GM12891 (cell line): ENCODE measurements around the genes ATN1, PTPN6, C1RL, PEX5 and ZNF705A.

DNA sequence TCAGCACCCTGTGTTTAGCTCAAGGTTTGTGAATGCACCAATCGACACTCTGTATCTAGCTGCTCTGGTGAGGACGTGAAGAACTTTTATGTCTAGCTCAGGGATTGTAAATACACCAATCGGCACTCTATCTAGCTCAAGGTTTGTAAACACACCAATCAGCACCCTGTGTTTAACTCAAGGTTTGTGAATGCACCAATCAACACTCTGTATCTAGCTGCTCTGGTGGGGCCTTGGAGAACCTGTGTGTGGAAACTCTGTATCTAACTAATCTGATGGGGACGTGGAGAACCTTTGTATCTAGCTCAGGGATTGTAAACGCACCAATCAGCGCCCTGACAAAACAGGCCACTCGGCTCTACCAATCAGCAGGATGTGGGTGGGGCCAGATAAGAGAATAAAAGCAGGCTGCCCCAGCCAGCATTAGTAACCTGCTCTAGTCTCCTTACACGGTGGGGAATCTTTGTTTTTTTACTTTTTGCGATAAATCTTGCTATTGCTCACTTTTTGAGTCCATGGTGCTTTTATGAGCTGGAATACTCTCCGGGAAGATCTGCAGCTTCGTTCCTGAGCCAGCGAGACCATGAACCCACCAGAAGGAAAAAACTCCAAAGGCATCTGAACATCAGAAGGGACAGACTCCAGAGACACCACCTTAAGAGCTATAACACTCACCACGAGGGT lies 7.1 kb upstream of the COPS7A start:
- RRBS, result no CpG with 5 or more reads among the region's 13 CpGs

DNA sequence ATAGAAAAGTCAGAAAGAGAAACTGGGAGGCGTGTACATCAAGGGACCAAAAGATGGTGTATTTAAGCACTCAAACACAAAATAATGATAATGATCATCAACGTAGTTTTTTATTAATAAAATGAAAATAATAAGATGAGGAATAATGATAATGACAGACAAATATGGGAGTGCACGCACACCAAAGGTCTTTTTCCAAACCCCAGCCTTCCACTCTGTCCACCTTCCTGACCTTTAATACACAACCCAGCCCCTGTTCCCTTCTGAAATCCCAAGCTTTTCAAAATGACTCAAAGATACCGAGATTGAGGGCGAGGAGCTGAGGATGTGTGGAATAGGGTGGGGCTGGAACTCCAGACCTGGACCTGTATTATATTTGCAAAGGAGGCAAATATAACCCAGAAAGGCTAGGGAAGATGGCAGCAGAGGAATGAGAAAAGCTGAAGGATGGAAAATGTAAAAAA lies 1.2 kb upstream of the PTMS start:
- RRBS, result no CpG with 5 or more reads among the region's 5 CpGs

DNA sequence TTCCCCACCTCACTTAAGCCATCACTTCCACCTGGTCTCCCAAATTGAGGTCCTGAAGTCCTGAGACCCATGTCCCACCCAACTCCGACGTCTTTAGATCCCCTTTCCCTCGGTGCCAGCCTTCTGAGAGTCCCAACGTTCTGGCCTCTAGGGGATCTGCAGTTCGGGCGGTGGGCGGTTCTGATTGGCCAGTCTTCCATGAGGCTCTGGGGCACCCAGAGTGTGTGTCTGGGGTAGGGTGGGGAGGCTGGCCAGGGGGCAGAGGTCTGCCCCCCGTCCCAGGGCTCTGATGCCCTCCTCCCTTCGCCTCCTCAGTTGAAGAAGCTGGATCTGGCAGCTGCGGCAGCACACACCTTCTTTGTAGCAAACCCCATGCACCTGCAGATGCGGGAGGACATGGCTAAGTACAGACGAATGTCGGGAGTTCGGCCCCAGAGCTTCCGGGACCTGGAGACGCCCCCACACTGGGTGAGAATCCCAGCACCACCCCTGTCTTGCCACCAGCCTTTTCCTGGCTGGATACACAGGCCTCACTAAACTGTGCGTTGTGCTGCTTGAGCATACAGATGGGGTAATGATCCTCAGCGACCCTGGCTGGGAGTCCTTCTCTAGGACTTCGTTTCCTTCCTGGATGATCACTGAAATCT lies 1.5 kb downstream of the P3H3 start:
- RRBS, result no CpG with 5 or more reads among the region's 19 CpGs

DNA sequence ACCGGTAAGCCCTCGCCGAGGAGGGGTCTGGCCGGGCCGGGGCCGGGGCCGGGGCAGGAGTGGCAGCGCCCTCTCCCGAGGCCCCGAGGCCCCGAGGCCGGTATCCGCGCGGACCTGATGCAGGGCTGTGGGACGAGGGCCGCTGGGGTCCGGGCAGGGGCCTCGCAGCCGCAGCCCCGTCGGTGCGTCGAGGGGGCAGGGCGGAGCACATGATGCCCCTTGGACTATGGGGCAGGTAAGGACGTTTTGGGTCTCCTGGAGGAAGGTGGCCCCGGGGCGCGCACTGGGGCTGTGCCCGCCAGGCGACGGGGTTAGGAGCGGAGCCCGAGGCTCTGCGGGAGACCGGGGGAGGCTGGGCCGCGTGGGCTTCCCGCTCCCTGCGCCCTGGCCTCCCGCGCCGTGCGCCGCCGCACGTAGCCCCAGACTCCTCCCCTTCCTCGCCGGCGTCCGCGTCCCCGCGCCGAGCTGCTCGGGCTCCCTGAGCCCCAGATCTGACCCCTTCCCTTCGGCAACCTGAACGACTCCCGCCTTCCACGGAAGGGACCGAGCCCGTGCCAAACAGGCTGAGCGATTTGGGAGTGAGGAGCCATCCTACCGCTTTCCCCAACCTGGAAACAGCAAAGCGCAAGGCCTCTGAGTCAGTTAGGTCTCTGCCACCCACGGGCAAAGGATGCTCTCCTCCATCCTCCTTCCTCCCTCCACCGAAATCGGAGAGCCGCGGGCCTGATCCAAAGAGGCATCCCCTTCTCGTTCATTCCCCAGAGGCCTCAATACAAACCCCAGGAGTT lies 541 bp downstream of the TPI1 start:
- RRBS, result 1% methylated on average over 26 of the region's 71 CpGs

GRCh38 chr12:6915024-6915654 lies 759 bp downstream of the ENO2 start:
- RRBS, result no CpG with 5 or more reads among the region's 22 CpGs

- RRBS, result no CpG with 5 or more reads among the region's 5 CpGs
Measured at GRCh38 chr12:6926922-6927170, 913 bp upstream of the ATN1 start.

DNA sequence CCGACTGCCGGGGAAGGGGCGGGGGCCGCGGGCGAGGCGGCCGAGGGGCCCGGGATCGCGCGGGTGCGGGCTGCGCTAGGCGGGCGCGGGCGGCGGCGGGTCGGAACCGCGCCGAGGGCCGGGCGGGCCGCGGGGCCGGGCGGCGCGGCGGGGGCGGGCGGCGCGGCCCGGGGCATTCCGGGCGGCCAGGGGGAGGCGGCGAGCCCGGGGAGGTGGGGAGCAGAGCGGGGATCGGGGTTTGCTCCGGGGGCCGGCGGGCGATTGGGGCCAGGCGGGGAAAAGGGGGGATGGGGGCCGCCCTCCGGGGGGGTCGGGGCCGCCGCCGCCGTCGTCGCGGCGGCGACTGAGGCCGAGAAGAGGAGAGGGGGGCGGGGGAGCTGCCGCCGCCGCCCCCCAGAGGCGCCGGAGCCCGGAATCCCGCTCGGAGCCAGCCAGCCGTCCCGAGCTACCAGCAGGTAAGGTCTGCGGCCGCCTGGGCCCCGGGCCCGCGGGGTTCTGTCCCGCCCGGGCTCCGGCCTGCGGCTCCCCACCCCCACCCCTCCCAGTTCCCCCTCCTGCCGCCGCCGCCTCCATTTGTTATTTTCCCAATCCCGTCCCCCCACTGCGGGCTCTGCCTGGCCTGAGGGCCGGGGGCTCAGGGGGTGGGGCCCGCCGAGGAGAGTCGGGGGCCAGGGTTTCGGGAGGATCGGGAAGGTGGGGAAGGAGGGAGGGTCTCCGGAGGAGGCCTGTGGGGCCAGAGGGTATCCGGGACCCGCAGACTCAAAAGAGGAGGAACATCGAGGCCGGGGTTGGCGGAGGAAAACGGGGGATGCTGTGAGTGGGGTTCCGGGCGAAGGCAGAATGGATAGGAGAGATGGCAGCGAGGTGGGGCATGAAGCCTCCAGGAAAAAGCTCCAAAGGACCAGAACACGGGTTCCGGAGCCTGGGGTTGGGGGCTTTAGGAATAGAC lies at the start of gene ATN1:
Gene ATN1, plus strand, starts transcription at position 30 of the 949 bp plus-strand sequence.
- RRBS, result 2% methylated on average over 53 of the region's 106 CpGs

GRCh38 chr12:6951154-6951869 lies at the start of gene PTPN6:
Gene PTPN6, plus strand, starts transcription at chr12:6951356.
- RRBS, result under 1% methylated on average over 5 of the region's 27 CpGs

- RRBS, result 0% methylated on average over 11 of the region's 15 CpGs
Measured at GRCh38 chr12:7018898-7018990, 468 bp upstream of the LPCAT3 start.

DNA sequence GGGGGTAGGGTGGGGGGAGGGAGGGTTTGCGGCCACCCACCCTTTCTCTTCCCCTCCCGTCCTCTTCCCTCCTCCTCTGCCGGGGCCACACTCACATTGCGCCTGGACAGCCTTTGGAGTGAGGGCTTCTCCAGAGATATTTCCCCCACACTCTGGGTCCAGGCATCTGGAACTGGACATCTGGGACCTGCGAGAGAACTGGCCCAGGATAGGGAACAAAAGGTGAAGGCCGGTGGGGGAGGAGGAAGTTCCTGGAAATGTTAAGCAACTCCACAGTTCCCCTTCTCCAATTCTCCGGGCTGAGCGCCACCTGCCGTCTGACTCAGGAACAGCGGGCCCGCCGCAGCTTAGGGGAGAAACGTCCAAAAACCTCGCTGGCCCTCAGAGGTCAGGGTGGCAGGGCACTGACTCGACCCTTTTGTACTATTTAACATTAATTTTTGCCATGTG lies at the start of gene C1RL:
Gene C1RL, minus strand, starts transcription at position 200 of the 450 bp plus-strand sequence.
- RRBS, result no CpG with 5 or more reads among the region's 15 CpGs

- RRBS, result no CpG with 5 or more reads among the region's 5 CpGs
Measured at GRCh38 chr12:7134048-7134440, 3.9 kb downstream of the CLSTN3 start.

- RRBS, result no CpG with 5 or more reads among the region's 4 CpGs
Measured at GRCh38 chr12:7161811-7162150, 27.7 kb upstream of the PEX5 start.

DNA sequence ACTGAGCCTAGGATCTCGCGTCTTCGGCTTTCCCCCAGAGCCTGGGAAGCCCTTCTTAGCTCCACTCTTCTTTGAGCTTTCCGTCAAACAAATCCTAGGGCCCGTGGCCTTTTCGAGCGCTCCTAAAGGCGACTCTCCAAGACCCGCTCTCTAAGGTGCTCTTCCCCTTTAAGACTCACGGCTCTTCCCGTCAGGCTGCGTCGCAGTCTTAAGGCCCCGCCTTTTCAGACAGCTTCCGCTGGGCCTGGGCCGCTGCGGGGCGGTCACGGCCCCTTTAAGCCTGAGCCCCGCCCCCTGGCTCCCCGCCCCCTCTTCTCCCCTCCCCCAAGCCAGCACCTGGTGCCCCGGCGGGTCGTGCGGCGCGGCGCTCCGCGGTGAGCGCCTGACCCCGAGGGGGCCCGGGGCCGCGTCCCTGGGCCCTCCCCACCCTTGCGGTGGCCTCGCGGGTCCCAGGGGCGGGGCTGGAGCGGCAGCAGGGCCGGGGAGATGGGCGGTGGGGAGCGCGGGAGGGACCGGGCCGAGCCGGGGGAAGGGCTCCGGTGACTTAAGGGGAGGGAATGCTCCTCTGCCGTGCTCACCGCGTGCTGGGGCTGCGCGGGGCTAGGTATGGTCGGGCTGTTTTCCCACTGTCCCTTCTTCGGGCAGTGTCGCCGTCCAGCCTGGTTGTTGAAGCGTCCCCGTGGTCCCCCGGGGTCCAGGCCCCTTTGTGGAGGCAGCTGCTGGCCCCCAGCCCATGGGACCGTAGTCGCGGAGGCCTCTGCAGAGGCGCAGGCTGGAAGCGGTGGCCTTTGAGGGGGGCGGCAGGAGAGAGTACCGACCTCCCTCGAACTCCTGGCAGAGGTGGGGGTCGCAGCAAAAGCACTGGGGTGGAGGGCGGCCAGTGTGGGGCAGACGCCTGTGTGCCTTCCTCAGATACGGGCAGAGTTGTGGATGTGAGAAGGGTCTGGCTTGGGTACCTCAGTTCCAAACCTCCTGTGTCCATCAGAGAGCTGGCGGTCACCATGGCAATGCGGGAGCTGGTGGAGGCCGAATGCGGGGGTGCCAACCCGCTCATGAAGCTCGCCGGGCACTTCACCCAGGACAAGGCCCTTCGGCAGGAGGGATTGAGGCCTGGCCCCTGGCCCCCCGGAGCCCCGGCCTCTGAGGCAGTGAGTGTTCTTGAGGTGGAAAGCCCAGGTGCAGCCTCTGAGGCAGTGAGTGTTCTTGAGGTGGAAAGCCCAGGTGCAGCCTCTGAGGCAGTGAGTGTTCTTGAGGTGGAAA lies at the start of gene PEX5:
Gene PEX5, plus strand, starts transcription at position 310 of the 1,260 bp plus-strand sequence.
- RRBS, result 2% methylated on average over 16 of the region's 82 CpGs

DNA sequence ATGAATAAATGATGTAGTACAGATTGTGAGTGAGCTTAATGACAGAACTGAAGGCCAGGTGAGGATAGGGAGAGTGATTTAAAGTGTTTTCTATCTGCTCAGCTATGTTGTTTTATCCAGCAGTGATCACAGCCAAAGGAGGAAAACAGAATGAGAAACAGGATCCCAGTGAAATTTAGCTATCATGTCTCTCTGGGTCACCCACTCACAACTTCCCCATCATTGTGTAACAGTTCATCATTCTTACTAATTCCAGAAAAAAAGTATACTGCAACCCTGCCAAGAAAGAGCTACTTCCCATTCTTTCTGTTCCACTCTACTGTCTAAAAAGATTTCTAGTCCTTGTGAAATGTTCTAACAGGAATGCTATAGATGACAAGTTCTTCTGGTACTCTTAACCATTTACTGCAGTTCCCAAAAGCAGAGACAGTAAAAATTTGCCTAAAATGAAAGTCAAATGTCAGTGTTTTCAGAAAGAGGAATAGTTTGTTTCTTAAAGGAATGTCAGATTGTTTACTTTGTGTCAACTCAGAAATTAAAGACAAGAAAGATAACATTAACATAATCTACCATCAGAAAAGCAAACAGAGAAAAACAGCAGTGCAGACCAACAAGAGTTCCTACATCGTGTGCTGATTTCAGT lies 39.3 kb upstream of the CD163 start:
- RRBS, result no CpG with 5 or more reads among the region's 1 CpG

GRCh38 chr12:7881761-7882338 lies 9.1 kb upstream of the SLC2A14 start:
- RRBS, result no CpG with 5 or more reads among the region's 11 CpGs

DNA sequence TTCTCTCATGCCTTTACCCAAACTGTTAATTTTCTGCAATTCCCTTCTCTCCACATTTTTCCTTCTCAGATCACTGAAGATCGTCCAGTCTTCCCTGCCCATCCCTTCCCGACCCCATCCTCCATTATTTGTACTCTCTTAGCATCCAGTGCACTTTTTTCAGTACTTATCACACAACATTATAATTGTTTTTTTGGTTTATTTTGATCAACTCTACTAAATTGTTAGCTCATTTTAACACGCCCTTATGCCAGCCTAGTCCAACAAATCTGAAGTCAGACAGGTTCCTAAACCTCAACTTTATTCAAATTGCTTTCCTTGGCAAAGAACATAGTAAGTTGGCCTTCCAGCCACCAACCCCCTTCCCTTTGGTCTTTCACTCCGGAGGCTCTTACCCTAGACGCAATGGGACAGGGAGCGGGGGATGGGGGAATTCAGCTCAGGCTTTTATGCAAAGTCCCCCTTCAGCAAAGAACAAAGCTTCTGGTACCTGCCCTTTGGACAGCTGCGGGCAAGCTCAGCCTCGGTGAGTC lies 17.7 kb upstream of the SLC2A14 start:
- RRBS, result no CpG with 5 or more reads among the region's 8 CpGs

GRCh38 chr12:7923902-7924506 lies 12.0 kb downstream of the SLC2A3 start:
- RRBS, result no CpG with 5 or more reads among the region's 8 CpGs

GRCh38 chr12:8083508-8083928 lies 1.4 kb downstream of the NECAP1 start:
- RRBS, result no CpG with 5 or more reads among the region's 9 CpGs

GRCh38 chr12:8156716-8157412 lies at the start of gene ZNF705A:
Gene ZNF705A, plus strand, starts transcription at chr12:8157015.
- RRBS, result no CpG with 5 or more reads among the region's 3 CpGs

DNA sequence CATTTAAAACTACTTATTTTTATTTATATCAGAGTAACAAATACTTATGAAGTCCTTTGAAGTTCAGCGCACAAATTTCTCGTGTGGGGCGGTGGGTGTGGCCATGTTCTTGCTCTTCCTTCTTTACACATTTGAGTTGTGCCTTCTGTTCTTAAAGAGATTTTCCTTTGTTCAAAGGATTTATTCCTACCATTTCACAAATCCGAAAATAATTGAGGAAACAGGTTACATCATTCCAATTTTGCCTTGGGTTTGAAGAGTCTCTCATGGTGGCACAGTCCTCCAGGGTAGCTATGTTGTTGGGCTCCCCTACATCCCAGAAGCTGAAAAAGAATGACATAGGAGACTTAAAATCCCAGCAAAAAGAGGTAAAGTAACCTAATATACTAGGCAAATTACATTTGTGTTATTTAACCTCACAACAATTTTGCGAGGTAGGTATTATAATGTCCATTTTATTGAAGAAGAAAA lies 6.2 kb downstream of the CLEC4E start:
- RRBS, result no CpG with 5 or more reads among the region's 5 CpGs